Placental epithelial cell (primary cell): ENCODE measurements around a stretch of chr10.

GRCh38 chr10:8070394-8070903 lies 16.0 kb downstream of the GATA3 start:
- CAGE, long polyA plus RNA: no peak

- CAGE, long polyA plus RNA: no peak
These were observed 105.6 kb downstream of the GATA3 start for GRCh38 chr10:8160160-8160501.

DNA sequence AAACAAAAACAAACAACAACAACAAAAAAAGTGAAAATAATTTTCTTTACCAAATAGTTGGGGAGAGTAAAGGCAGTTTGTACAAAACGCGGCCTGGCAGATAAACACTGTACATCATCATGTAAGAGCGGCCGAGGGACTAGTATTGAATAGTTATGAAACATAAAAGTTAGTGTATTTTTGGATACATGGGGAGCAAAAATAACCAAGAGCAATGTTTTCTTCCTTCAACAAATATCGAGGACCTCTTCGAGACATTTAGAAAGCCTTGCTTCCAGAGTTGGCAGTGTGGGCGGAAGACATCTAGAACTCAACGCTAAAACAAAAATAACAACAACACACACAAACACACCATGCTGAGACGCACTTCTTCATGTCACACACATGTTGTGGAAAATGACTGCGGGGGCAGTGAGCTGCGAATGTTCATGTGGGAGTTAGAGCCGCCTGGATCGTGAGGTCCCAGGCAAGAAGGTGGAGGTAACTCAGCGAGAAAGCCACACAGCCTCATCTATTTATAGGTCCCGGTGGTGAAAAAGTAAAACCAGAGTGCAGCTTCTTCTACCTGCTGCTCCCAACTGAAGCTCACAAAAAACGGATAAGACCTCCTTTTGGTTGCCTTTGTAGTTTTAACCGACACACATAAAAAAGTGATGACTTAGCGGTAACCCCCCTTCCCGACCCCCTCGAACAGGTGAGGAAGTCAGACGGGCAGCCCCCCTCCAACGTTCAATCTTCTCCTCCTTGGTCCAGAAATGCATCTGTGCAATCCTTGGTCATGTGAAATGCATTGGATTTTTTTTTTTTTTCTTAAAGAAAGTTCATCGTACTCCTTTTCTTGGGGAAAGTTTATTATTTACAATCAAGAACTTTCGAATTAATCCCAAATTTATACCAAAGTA lies 276.8 kb downstream of the GATA3 start:
- CAGE, long polyA plus RNA: no peak

DNA sequence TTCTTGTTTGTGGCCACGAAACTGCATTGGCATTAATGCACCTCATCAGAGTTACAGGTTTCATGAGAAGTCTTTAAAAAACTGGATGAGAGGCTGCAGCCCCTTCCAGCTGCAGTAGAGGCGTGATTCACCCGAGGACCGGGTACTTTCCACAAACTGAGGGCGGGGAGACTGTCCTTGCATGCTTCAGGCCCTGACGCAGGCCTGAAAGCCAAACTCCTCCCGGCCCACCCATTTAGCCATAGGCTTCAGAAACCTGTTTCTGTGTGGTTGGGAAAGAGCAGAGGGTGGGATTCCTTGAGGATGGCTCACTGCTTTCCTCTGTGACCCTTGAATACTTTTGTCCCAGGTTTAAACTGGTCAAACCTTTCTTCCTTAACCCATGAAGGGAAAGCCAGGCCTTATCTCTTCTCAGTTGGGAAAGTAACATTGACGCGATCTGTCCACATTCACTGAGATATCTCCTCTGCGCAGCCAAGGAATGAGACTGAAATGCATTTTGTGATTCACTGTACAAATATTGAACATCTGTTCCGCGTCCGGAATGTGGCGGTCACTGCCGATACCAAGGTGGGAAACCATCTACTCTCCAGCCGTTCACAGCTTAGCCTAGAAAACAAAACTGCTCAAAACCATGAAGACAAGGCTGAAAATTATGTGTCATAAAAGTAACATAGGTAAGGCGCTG lies 311.7 kb downstream of the GATA3 start:
- CAGE, long polyA plus RNA: no peak

DNA sequence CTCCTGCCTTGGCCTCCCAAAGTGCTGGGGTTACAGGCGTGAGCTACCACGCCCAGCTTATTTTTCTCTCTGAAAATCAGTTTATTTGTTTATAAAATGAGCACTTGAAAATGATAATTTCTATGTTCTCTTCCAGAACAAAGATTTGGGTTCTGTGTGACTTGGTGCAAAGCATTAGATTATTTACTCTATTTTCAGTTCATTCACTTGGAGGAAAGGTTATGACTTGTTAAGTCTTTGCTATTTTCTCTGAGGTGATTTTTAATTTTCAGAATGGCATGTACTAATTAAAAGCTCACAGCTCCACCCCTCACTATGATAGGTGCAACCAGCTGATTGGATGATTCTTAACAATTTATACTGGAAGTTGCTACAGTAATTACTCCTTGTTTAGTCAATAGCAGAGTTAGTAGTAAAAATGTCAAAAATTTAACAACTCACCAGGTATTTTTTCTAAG lies 352.7 kb downstream of the GATA3 start:
- CAGE, long polyA plus RNA: no peak

DNA sequence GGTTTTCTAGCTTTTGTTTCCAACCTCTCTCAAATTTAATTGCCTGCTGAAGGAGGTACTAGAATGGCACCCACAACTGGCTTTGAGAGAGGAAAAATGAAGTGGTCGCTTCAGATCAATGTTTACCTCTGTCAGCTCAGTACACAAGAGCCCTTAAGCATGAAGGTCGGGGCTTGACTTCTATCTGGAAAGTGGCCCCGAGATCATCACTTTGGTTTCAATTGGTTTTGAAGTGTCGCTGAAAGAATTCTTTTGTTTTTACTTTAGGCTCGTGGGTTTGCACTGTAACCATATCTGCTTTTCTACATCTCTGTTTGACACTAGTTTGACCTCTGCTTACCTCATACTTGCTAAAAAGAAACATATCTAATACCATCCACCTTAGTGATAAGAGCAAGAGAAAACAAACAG lies 361.7 kb downstream of the GATA3 start:
- CAGE, long polyA plus RNA: no peak

GRCh38 chr10:10605741-10606346 lies 411.8 kb upstream of the CELF2 start:
- CAGE, long polyA plus RNA: no peak

DNA sequence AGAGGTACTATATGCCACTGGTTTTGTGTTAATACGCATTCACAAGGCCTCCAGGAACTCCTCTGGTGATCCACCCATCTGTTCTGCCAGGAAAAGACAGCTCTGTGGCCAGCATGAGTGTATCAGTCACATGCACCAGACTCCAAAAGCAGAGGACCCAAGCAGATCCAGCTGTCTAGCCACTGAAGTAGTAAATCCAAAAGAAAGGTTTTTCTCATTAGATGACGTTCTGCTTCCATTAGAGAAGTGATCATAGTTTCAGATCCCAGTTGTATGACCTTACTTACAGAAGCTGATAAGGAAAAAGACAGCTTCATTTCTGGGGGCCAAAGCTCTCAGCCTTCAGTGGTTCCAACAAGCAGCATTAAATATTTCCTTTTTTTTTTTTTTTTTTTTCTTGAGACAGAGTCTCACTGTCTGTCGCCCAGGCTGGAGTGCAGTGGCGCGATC lies 199.5 kb upstream of the CELF2 start:
- CAGE, long polyA plus RNA: no peak

- CAGE, long polyA plus RNA: no peak
These were observed 68.6 kb downstream of the CELF2 start for GRCh38 chr10:11086250-11086692.

DNA sequence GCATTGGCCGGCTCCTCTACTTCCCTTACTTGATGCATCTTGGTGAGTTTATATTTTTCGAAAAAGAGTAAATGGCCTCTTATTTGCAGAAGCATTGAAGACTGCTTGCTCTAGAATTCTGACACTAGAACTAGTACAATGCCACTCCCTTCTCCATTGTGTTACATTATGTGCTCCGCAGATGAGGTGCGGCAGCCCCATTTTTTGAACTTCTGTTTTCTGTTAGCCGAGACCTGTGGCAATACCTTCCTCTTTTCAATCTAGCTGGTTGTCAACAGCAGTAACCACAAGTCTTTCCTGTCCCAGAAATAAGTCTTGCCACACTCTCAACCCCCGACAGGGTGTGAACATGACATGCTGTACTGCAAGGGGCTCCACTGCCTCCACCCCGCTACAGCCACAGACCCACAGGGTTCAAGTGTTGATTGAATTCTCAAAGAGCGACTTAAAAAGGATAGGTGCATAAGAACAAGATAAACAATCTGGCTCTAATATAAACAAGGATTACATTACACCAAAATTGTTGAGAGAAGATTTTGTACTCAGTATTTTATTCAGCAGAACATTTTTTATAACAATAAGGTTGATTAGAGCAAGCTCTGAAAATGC lies 145.5 kb downstream of the CELF2 start:
- CAGE, long polyA plus RNA: no peak

GRCh38 chr10:11168210-11168769 lies 150.6 kb downstream of the CELF2 start:
- CAGE, long polyA plus RNA: no peak

DNA sequence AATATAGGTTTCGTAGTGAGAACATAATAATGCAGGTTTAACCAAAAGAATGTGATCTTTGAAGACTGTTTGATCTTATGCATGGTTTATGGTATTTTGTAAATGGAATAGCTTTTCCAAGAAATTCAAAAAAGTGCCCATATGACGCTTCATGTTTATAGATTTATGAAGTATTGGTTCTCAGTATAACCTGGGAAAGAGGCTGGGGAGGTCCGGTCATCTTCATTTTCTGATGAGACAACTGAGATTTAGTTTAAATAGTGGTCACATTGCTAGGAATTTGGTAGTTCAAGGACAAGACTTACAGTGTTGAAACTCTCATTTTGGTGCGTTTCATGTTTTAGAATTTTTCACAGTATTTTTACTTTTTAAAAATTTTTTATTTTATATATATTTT lies 176.0 kb downstream of the CELF2 start:
- CAGE, long polyA plus RNA: no peak

GRCh38 chr10:11223011-11223996 lies 205.6 kb downstream of the CELF2 start:
- CAGE, long polyA plus RNA: no peak

DNA sequence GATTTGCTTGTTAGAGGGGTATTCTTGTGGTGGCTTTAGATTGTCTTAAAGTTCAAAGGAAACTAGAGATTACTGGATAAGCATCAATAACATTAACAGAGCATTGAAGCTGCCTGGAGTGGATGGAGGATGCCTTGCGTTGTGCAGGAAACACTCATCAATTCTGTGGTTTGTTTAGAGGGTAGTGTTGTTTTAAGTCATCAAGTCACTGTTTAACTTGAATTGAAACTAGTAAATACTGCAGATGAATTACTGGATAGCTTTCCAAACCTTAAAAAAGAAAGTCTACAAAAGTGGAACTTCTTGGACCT lies 218.6 kb downstream of the CELF2 start:
- CAGE, long polyA plus RNA: no peak

GRCh38 chr10:11252598-11253047 lies 235.0 kb downstream of the CELF2 start:
- CAGE, long polyA plus RNA: no peak

GRCh38 chr10:11275437-11276473 lies 258.1 kb downstream of the CELF2 start:
- CAGE, long polyA plus RNA: no peak

DNA sequence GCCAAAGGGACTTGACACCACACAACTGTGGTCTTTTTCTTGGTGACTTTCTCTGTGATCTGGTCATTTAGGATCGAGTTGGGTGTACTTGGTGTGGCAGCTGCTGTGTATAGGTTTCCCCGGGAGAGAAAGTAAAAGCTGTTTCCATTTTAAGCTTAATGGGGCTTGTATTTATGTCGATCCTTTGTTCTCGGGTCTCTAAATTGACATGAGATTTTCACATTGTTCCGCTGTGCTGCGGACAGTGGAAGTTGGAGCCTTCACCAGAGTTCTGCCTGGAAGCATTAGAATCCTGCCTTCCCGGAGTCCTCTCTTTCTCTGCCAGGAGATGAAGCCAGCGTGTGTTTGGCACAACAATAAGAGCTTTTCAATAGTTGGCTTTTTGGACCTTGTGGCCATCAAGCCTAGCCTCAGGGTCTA lies 284.9 kb downstream of the CELF2 start:
- CAGE, long polyA plus RNA: no peak

GRCh38 chr10:11448164-11448678 lies 163.2 kb downstream of the USP6NL start:
- CAGE, long polyA plus RNA: no peak

GRCh38 chr10:11609398-11610061 lies 1.9 kb downstream of the USP6NL start:
- CAGE, long polyA plus RNA: no peak

- CAGE, long polyA plus RNA: no peak
These were observed 26.2 kb upstream of the ECHDC3 start for GRCh38 chr10:11715782-11716553.